SK-N-MC (cell line): ENCODE results near the genes JMJD8, SOX8 and TPSD1.

DNA sequence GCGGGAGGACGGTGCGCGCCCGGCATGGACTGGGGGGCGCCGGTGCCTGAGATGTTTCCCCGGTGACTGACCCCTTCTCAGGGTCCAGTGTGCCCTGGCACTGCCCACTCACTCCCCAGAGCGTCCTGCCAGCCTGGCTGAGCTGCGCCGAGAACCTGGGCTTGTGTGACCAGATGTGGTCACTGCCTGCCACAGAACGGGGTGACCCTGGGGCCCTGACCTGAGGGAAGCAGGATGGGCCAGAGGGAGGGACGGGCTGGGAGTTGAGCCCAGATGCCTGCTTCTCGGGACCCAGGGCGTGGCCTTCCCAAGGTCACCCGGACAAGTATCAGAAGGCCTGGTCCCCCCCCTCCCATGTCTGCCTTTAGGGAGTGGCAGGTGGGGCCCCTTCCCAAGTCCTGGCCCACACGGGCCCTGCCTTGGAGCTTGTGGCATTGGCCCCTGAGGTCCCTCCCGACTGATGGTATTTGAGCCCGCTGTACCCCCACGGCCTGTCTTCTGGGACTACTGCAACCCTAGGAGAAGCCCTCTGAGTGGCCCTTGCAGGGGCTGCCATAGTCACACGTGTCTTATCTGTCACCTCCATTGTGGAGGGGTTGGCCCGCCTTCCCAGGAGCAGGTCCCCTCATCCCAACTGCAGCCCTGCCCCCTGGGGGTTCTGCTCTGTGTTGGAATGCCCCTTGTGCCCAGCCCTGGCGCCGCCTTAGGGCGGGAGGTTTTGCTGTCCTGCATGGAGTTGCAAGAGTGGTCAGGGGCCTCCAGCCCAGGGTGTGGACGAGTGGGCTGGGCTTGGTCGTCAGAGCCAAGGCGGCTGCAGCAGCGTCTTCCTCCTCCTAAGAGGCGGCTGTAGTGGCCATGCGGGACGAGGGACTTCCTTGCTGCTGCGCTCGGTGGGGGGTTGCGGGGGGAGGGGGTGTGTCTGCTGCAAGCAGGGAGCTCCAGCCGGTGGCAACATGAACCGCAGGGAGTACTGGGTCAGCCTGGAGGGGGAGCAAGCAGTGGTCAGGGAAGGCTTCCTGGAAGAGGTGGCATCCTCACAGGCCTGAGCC is 799 bp upstream of the RHBDL1 start:
- RRBS: 15% methylated on average over 2 of the region's 37 CpGs

- RRBS: no CpG with 5 or more reads among the region's 17 CpGs
Observed at GRCh38 chr16:682273-682792, 1.8 kb downstream of the JMJD8 start.

DNA sequence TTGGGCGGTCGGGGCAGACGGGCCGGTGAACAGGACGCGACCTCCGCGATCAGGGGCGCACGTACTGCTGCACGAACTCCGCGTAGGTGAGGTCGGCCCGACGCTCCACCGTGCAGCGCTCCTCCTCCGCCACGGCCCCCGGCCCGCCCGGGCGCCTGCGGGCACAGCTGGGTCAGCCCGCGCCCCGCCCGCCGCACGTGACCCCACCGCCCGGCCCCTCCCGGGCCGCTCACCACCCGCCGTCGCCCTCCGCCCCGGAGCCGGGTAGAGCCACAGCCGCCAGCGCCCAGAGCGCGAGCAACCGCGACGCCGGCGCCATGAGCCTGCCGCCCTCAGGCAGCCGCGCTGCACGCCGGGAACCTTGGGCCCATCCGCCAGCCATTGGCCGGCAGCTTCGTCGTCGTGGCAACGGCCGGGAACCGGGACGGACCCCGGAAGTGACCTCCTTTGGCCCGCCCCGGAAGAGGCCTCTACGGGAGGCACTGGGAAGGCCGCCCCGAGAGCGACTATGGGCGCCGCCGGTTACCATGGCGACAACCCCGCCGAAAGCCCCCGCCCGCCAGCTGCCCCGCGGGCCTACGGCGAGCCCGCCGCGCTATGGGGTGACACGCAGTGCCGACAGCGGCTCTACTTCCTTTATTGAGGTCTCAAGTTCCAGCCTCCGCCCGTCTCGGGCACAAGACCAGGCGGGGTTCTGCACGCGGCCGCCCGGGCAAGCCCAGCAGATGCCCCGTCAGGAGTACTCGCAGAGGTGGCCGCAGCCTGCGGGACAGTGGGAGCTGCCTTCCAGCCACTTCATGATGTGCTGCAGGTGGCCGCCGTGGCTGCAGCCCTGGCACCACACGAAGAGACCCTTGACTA is at the start of gene JMJD8:
JMJD8 (minus strand) TSS at position 334 of the 861 bp plus-strand sequence.
- RRBS: under 1% methylated on average over 43 of the region's 104 CpGs

- RRBS: 22% methylated on average over 26 of the region's 48 CpGs
Observed at GRCh38 chr16:704473-705344, 892 bp downstream of the FBXL16 start.

GRCh38 chr16:769058-769579 is 8.6 kb downstream of the MSLN start:
- RRBS: 60% methylated on average over 5 of the region's 23 CpGs

- RRBS: 57% methylated on average over 19 of the region's 70 CpGs
Observed at GRCh38 chr16:785135-786472, 2.6 kb downstream of the RPUSD1 start.

DNA sequence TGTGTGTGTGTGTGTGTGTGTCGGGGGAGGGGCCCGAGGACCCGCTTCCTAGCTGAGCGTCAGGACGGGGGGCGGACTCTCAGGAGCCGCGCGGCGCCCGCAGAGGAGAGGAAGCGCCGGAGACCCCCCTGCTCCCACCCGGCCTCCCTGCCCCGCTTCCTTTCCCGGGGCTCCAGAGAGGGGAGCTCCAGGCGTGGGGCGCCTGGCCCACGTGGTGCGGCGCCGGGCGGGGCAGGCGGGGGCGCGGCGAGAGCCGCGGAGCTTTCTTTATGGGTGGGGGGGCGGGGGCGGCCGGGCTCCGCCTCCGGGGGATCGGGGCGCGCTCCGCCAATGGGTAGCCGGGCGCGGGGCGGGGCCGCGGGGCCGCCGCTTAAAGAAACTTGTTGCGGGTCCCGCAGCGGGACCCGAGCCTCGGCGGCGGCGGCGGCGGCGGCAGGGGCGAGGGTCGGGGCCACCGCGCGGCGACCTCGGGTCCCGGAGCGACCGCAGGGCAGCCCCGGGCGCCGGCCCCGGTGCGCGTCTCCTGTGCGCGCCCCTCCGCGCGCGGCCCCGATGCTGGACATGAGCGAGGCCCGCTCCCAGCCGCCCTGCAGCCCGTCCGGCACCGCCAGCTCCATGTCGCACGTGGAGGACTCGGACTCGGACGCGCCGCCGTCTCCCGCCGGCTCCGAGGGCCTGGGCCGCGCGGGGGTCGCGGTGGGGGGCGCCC is at the start of gene SOX8:
SOX8 (plus strand) TSS at position 400 of the 709 bp plus-strand sequence.
- RRBS: 2% methylated on average over 57 of the region's 103 CpGs

GRCh38 chr16:1003929-1004512 is 22.5 kb downstream of the SOX8 start:
- RRBS: no CpG with 5 or more reads among the region's 19 CpGs

DNA sequence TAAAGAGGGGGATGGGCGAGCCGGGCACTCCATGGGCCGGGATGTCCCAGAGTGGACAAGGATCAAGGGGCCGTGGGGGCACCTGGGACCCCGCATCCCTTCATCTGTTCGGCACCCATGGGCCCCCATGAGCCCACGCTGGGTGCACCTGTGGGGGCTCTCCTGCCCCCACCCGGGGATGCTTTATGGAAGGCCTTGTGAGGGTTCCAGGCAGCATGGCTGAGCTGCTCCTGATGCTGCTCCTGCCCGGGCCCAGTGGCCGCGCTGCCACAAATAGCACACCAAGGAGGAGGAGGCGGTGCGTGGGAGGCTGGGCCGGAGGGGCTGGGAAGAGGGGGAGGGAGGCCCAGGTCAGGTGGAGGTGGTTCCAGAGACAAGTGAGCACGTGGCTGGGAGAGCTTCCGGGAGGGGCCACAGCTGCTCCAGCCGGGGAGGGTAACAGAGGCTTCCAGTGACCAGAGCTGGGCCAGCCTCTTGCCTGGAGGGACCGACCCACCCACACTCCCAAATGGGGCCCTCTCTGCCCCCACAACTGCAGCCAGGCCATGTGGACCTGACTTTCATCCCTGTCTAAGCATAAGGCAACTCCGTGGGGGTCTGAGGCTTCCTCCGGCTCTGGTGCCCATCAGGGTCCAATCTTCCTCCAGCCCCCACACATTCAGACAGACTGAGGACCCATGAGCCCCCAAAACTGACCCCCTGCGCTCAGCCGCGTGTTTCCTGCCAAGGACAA is 4.8 kb downstream of the C1QTNF8 start:
- RRBS: 42% methylated on average over 9 of the region's 23 CpGs

DNA sequence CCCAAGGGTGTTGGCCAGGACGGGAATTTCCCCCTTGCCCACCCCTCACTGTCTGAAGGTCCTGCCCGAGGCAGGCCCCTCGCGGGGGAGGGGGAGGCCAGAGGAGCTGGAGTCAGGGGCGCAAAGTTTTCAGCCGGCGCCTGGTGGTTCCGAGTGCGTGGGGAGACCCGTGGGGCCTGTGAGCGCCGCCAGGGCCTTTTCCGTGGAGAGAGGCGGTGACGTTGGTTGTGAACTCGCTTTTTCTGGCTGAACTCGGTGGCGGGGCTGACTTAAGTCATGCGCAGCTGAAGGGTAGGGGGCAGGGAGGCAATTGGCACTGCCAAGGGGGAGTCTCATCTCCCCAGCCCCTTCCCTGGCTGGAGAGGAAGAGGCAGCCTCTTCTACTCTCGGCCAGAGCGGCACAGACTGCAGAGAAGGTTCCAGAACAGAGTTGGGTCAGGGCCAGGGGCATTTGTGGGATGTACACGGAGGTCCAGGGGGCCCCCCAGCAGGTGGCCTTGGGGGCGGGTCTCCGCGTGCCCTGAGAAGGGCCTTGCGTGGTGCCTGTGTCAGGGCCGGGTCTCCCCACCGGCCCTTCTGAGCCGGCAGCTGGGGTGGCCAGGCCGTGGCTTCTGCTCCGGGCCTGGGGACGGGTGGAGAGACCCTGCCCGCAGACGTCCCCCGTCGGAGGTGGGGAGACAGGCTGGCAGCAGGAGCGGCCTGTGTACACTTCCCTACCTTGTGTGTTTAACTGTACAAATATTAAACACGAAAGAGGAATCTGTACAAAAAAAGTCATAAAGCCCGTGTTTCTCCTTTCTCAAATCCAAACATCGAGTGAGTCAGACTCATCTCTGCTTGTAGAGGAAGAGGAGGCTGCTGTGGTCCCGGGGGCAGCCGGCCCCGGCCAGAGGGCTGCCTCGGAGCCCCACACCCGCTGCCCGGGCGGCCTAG is 1.7 kb downstream of the CACNA1H start:
- RRBS: 56% methylated on average over 5 of the region's 47 CpGs

DNA sequence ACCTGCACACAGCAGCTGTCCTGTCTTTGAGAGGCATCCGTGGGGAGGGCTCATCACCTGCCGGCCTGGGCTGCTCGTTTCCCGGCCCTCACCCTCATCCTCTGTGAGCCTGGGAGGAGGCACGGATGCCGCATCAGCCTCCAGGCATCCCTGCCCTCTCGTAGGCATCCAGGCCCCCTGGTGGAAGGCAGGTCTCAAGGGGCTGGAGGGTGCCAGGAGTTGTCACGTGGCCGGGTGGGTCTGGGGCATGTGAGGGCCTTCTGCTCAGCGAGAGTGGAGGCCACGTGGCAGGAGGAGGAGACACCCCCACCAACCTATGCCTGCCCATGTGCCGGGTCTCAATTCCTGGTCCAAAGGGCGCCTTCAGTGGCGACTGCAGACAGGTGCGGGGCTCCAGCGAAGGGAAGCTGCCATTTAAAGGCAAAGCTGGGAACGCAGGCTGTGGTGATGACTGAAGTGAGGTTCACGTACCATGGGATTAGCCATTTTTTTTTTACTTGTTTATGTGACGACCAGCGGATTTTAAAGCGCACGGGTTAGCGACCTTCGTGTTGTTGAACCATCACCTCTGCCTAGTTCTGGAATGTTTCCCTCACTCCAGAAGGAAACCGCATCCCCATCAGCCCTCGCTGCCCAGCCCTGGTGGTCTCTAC is 31.6 kb downstream of the CACNA1H start:
- RRBS: 92% methylated on average over 2 of the region's 26 CpGs

GRCh38 chr16:1255776-1256274 is at the start of gene TPSD1:
TPSD1 (plus strand) TSS chr16:1256069.
- RRBS: no CpG with 5 or more reads among the region's 17 CpGs

GRCh38 chr16:1296731-1297562 is 12.5 kb upstream of the UBE2I start:
- RRBS: no CpG with 5 or more reads among the region's 11 CpGs

DNA sequence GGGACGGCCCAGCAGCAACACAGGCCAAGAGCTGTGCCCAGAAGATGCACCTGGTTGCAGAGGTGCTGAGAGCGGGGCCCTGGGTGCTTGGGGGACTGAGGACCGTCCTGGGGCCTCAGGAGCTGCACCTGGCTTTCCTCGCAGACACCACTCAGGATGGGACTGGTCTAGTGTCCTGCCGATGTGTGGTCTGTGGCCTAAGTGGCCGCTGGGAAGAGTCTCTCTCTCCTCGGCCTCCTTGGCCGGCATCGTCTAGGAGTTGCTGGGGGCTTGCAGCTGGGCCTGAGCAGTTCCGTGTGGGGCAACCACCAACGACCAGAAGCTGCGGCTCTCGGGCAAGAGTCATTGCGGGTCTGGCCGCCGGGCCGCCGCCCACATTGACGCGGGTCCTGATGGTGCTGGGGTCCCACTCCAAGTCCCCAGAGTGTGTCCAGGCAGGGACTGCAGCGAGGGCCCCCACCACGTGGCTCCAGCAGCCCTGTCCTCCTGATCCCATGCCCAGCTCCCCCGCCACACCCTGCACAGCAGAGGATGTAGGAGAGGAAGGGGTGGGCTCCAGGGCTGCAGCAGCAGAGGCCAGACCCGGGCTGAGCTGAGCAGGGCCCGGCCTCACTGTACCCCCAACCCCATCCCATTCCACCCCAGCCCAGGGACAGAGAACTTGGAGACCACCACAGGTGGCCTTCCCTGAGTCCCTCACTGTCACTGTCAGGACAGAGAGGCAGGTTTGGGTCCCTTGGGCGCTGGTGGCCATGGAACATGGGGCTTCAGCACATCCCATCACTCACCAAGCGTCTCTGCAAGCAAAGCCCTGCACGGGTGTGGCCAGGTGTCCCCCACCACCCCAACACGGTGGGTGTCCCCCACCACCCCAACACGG is 30.9 kb downstream of the UNKL start:
- RRBS: no CpG with 5 or more reads among the region's 30 CpGs

DNA sequence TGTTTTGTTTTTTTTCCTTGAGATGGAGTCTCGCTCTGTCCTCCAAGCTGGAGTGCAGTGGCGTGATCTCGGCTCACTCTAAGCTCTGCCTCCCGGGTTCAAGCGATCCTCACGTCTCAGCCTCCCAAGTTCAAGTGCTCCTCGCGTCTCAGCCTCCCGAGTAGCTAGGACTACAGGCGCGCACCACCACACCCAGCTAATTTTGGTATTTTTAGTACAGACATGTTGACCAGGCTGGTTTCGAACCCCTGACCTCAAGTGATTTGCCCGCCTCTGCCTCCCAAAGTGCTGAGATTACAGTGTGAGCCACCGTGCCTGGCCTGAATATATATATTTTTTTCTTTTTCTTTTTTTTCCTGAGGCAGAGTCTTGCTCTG is 18.3 kb downstream of the UNKL start:
- RRBS: no CpG with 5 or more reads among the region's 14 CpGs

- RRBS: 5% methylated on average over 34 of the region's 66 CpGs
Observed at GRCh38 chr16:1413343-1414307, 879 bp downstream of the UNKL start.

DNA sequence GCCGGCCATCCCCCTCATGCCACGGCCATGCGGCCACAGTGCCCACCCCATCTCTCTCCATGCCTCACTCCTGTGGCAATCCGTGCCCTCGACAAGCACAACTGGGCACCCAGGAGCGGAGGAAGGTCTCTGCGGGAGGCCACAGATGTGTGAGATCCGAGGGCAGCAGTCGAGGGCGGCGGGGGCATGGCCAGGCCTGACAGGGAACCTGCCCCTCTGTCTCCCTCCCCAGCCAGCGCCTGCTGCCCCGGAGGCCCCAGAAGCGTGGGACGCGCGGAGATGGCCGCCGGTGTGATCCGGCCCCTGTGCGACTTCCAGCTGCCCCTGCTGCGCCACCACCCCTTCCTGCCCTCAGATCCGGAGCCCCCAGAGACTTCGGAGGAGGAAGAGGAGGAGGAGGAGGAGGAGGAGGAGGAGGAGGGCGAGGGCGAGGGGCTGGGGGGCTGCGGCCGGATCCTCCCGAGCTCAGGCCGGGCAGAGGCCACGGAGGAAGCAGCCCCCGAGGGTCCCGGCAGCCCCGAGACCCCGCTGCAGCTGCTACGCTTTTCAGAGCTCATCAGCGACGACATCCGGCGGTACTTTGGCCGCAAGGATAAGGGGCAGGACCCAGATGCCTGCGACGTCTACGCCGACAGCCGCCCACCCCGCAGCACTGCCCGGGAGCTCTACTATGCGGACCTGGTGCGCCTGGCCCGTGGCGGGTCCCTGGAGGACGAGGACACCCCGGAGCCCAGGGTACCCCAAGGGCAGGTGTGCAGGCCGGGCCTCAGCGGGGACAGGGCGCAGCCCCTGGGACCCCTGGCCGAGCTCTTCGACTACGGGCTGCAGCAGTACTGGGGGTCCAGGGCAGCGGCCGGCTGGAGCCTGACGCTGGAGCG is 1.7 kb downstream of the PERCC1 start:
- RRBS: 62% methylated on average over 43 of the region's 64 CpGs

DNA sequence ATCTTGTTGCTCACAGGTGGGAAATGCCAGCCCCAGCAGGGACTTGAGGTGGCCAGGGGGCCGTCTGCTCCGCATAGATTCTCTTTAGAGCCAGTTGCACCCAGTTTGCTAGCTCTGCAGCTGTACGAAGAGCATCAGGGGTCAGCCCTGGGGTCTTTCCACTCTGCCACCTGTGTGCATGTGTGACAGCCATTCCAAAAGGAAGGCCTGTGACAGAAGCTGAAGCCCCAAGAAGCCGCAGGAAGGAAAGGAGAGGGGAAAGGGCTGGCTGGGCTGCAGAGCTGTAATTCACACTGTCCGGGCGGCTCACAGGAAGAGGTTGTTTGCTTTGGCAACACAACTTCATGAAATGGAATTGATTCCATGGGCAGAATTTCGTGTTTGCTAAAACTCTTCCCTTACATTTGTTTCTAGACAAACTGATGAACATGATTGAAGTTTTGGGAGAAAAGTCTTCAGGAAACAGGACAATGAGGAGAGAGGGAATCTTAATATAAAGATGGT is 14.7 kb downstream of the TMEM204 start:
- RRBS: no CpG with 5 or more reads among the region's 7 CpGs

- RRBS: no CpG with 5 or more reads among the region's 17 CpGs
Observed at GRCh38 chr16:1560952-1561592, 27.6 kb downstream of the TMEM204 start.

DNA sequence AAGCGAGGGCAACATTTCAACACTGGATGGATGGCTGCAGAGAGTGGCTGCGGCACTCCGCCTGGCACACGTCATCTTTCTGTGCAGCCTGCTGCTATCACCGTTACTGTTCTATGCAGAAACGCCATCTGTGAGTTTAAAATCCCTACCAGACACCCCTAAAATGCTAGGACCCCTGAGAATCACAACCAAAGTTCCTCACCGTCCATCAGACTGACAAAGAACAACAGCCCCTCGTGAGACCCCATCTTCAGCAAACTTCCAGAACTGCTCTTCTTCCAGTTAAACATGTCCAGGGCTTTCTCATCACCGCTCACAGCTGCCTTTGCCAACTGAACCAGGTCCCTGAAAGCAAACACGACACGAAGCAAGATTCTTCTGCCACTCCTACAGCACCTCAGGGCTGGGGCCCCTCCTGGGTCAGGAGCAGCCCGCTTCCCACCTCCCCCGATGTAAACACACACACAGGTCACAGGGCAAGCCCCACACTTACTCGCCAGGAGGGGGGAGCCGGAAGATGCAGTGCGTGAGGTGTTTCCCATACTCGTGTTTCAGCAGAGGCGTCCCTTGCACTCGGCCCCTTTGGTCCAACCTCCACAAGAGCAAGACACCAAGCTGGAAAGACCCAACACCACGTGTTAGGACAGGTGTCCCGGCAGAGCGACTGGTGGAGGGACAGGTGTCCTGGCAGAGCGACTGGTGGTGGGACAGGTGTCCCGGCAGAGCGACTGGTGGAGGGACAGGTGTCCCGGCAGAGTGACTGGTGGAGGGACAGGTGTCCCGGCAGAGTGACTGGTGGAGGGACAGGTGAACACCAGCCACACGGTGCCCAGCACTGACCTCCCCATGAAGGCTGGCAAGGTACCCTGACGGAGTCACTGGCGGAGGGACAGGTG is 19.6 kb downstream of the IFT140 start:
- RRBS: 95% methylated on average over 4 of the region's 30 CpGs